Vein endothelial cell (primary cell): ENCODE data around the genes GJA4 and SFPQ.

GRCh38 chr1:34762334-34763292, 3.1 kb downstream of the GJB4 start:
- CAGE, long polyA plus RNA, result no peak

- CAGE, long polyA plus RNA, result start-site peak on the plus strand at chr1:34792994-34793003, 86 and 289 reads in 2 replicates
Observed at GRCh38 chr1:34792650-34793152, at the start of gene GJA4. Gene GJA4 (plus strand): TSS chr1:34792999.

- CAGE, long polyA plus RNA, result no peak
Observed at GRCh38 chr1:34842866-34844147, 16.2 kb downstream of the SMIM12 start.

DNA sequence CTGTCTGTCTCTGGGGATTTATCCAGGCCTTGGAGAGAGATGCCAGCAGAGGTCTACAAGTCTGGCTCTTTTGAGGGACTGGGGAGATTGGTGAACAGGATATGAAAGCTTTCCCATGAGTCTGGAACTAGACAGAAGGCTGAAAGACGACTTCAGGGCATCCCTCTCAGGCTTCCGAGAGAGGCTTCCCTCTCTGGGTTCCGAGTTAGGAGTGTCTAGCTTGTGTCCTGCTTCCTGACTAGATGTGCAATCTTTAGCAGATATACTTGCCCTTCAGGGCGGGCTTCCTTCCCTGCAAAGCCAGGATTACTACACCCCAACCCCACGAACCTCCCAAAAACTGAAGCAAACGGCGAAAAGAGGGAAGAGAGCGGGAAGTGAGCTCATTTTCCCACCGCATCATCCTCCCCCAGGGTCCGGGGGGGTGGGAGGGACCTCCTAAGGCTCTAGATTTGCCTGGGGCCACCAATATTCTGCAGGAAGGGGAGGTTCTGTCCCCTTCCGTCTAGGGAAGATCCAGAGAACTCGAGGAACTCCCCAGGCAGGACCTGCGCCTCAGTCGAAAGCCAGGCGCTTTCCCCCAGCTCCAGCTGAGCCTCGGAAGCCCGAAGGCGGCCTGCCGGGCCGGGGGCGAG, 532 bp downstream of the TMEM35B start:
- CAGE, long polyA plus RNA, result no peak

DNA sequence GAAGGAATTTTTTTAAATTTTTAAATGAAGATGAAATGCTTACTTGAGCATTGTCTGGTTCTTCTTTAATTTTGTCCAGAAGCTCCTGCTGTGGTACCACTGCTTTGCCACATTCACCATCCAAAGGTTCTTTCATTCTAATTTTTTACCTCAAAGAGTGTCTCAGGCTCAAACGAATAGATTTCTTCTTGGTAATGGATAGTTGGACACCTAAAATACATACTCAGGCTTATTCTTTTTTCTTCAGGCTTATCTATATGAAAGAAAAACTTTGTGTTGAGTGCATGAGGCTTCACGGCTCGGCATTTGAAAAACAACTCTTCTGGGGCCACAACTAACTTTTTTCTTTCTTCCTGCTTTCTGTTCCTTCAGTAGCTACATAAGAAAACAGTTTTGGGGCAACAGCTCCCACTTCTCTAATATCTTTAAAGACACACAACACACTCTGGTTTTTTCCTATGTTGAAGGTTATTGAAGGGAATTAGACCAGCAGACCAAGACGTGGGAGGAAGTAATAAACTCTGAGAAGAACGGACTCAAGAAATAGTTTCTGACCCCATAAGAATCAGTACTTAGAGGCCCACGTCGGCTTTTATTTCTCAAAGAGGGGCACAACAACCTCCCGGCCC, 1.1 kb downstream of the ZMYM6 start:
- CAGE, long polyA plus RNA, result no peak

- CAGE, long polyA plus RNA, result no peak
Observed at GRCh38 chr1:35120639-35121294, 41.6 kb downstream of the ZMYM1 start.

GRCh38 chr1:35191606-35192316, 1.2 kb downstream of the SFPQ start:
- CAGE, long polyA plus RNA, result no peak

GRCh38 chr1:35192952-35193238, at the start of gene SFPQ:
Gene SFPQ (minus strand): TSS chr1:35193145.
- CAGE, long polyA plus RNA, result start-site peak on the minus strand at chr1:35193132-35193146, 960 and 566 reads in 2 replicates

DNA sequence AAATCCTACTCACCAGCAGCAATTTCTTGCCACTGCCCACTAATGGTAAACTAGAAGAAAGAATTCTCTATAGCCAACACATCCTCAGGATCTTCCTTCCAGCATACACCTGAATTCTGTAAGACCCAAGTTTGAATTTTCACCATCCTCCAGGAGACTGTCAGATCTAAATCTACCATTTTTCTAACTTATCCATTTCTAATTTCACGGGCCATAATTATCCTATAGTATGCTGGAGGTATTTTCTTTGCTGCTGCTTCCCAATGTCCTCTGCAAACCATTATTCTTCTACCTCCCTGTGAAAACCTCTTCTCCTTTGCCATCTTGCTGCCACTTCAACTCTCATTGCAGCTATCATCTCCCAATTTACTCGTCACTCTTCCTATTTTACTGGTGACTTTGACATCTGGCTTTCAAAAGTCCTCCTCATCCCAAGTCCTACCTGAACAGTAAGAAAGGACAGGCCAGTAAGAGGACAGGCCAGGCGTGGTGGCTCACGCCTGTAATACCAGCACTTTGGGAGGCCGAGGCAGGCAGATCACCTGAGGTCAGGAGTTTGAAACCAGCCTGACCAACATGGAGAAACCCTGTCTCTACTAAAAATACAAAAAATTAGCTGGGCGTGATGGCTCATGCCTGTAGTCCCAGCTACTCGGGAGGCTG, 56.0 kb downstream of the KIAA0319L start:
- CAGE, long polyA plus RNA, result no peak

GRCh38 chr1:35505814-35506287, 51.4 kb downstream of the KIAA0319L start:
- CAGE, long polyA plus RNA, result no peak

DNA sequence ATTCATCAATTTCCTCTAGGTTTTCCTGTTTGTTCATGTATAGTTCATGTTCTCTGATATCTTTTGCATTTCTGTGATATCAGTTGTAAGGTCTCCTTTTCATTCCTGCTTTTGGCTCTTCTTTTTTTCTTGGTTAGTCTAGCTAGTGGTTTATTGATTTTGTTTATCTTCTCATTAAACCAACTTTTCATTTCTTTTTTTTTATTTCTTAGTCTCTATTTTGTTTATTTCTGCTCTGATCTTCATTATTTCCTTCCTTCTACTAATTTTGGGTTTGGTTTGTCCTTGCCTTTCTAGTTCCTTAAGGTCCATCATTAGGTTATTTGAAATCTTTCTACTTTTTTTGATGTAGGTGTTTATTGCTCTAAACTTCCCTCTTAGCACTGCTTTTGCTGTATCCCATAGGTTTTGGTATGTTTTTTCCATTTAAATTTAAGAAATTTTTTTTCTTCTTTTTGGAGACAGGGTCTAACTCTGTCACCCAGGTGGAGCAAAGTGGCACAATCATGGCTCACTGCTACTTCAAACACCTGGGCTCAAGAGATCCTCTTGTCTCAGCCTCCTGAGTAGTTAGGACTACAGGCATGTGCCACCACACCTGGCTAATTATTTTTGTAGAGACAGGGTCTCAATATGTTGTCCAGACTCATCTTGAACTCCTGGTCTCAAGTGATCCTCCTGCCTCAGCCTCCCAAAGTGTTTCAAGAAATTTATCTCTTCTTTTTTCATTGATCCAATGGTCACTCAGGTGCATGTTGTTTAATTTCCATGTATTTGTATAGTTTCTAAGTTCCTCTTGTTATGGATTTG, 29.3 kb downstream of the KIAA0319L start:
- CAGE, long polyA plus RNA, result no peak

DNA sequence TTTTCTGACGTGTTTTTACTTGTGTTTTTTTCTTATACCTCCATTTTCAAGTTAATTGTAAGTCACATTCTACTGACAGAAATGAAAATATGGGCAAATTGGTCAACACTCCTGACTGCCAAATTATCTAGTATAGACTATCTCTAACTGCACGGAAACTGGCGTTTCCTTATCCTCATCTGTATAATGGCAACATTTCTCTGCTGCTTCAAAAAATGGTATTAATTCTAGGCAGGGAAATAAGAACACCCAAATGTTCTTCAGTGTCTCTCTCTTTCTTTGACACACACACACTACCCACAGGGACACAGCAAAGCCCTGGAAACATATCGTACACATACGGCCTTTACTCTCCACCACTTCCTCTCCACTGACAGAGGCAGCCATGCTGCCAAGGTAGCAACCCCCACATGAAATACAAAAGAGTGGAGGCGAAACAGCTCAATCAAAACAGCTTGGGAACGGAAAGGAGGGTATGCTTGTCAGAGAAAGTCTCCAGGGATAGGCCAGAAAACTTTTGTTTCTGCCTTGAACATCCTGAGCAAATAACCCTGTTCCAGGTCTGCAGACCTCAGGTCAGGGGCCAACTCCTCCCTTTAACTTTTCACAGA, 18.3 kb downstream of the KIAA0319L start:
- CAGE, long polyA plus RNA, result no peak

GRCh38 chr1:35576681-35577283, 3.7 kb downstream of the TFAP2E start:
- CAGE, long polyA plus RNA, result no peak

GRCh38 chr1:35769041-35769822, 546 bp downstream of the CLSPN start:
- CAGE, long polyA plus RNA, result no peak

GRCh38 chr1:35915222-35915706, 15.6 kb upstream of the AGO3 start:
- CAGE, long polyA plus RNA, result no peak

DNA sequence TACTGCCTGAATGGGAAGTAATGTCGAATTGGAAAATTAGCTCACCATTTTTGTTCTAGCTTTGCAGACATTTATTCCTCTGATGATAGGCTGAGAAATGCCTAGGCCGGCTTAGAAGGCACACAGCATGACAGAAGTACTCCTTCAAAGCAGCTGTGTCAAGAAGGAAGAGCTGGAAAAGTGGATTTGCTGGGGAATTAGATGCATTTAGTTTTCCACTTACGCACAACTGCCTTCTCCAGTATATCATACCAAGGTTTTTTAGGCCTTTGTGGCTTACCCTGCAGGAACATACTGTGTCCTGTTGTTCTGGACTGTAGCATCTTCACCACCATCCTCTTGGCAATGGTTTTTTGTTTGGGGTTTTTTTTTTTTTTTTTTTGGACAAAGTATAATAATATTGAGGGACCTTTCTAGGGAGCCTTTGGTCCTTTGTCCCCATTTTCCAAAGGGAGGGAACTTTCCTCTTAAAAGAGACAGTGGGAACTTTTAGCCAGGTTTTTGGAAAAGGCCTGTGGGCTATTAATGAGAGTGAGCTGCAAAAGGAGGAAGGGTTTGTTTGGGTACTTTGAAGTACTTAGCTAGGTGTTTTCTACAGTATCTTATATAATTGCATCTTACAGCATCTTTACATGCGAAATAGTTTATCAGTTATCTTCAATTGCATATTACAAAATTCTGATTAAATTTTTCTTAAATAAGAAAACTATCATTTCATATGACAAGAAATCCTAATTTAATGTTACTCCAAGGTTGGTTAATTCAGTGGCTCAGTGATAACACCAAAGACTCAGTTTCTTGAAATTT, 4.1 kb upstream of the AGO3 start:
- CAGE, long polyA plus RNA, result no peak

GRCh38 chr1:35929855-35930511, 922 bp upstream of the AGO3 start:
- CAGE, long polyA plus RNA, result no peak

GRCh38 chr1:36046960-36047518, 36.9 kb upstream of the TEKT2 start:
- CAGE, long polyA plus RNA, result no peak

GRCh38 chr1:36134899-36135677, 10.1 kb upstream of the COL8A2 start:
- CAGE, long polyA plus RNA, result no peak

- CAGE, long polyA plus RNA, result no peak
Observed at GRCh38 chr1:36158096-36158579, 2.2 kb downstream of the MAP7D1 start.